ENCODE measurements around a stretch of chr13.

DNA sequence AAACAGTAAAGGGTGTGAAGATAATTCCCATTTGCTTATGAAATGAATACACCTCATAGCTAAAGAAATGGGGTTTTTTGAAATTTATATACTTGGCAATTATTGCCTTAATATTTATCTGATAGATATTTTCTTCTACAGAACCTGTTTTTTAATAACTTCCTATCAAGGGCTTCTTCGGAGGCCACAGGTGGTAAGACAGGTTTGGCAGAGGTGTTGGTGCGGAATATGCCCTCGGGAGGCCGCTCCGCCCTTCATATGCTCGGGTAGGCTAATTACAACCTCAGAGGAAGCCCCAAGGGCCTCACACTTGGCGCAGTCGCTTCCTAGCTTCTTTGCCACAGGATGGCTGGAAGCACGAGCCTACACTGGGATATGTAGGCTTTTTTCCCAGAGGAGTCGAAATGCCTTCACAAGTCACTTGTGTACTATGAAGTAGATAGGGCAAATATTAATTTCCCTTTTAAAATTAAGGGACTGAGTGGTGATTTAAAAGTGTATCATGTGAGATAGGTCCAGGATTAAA lies 68.8 kb downstream of the LMO7 start:
- PRO-cap, 7 experiments: no peak in any of the 7 experiments

- PRO-cap, 7 experiments: no peak in any of the 7 experiments
Measured at GRCh38 chr13:75715494-75715973, 79.4 kb downstream of the LMO7 start.

DNA sequence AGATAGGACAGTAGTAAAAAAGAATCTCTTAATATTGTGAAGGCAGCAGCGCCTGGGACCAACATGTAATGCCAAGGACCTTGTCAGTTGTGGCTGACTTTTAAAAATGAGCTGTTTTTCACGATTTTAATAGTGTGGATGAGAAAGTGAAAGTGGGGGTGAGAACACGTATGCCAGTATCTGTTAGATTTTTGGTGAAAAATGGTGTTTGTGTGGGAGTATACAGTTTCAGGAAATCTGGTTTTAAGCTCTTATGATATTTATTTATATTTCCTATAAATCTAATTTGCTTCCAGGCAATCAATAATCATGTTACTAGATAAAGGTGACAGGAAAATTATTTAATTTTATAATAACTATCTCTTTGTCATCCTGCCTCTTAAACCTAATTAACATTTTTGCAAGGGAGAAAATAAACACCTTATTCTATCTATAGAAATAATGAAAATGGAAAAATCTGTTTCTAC lies 125.3 kb downstream of the LMO7 start:
- PRO-cap, 7 experiments: peak in 7 of 7 experiments; most common plus-strand start position 176 of the sequence (in 4); most common minus-strand start position 91 of the sequence (in 7)

DNA sequence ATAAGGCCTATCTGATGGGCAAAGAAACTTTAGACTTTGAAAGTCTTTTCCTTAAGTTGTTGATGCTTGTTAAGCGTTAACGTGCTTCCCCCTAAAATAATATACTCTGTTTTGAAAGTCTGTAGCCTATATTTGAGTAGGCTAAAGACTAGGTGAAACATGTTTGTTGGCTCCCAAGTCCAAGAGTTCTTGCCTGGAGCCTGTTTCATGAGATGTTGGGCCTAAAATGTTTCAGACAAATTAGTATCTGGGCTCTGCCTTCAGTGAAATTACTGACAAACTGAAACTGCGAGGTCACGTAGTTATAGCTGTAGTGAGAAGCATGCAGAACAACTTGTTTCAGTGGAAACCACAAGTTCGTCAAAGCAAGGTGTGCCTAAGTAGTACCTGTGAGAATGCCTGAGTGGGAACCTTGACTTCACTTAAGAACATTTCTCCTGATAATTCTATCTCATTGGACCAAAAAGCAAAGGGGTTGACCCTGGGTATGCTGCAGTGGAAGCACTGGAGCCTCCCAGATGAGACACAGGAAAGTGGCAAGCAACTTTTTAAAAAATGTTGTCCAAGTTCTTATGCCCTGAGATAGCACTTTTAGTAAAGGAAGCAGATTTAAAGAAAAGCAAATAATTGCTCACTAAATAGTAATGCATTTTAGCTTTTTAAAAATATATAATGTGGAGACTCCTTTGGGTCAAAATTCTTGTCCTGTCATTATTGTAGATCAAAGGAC lies 126.4 kb downstream of the LMO7 start:
- PRO-cap, 7 experiments: peak in 7 of 7 experiments; most common plus-strand start position 342 of the sequence (in 7); most common minus-strand start position 282 of the sequence (in 5)

- PRO-cap, 7 experiments: no peak in any of the 7 experiments
Measured at GRCh38 chr13:75870356-75871052, 234.4 kb downstream of the LMO7 start.

DNA sequence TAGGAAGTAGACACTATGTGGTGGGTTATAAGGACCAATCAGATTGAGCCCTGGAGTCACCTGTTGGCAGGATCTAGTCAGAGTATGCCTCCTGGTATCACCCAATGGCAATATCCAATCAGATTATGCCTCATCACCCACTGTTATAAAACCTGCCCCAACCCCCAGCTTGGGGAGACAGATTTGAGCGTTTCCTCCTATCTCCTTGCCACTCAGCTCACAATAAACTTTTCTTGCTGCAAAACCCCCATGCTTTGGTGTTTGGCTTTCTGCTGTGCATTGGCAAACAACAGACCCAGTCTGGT lies 564.2 kb downstream of the LMO7 start:
- PRO-cap, 7 experiments: no peak in any of the 7 experiments

- PRO-cap, 7 experiments: no peak in any of the 7 experiments
Measured at GRCh38 chr13:76829627-76829906, 56.6 kb downstream of the KCTD12 start.

GRCh38 chr13:76874330-76874866 lies 11.8 kb downstream of the KCTD12 start:
- PRO-cap, 7 experiments: no peak in any of the 7 experiments

- PRO-cap, 7 experiments: no peak in any of the 7 experiments
Measured at GRCh38 chr13:76879434-76880332, 6.5 kb downstream of the KCTD12 start.

DNA sequence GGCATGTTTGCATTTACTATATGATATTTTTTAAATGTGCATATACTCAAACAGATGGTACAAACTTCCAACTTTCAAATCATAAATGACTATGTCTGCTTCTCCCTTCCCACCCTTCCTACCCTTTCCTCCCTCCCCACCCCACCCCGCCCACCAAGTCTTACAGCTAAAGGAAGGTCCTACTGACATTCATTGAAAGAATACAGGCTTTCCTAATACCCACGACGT lies 2.3 kb downstream of the KCTD12 start:
- PRO-cap, 7 experiments: no peak in any of the 7 experiments

DNA sequence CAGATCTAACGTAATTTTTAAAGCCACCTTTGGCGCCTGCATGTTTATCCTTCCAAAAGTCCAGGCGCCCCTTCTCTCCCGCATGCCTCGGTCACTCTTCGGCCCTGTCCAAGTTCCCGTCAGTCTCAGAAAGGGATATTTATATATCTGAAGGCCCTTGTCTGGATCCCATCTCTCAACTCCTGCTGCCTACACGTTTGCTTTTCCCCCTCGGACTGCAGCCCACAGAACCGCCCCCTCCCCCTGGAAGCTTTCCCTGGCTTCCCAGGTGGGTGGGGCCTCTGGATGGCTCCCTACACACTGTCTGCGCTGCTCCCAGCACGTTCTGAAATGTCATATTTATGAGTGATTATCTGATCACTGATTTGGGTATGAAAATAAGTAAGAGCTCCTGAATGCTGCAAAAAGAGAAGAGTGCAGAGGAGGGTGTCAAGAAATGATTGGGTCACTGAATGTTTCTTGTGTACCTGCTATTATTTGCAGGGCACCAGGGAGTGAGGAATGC lies 1.1 kb upstream of the KCTD12 start:
- PRO-cap, 7 experiments: no peak in any of the 7 experiments

DNA sequence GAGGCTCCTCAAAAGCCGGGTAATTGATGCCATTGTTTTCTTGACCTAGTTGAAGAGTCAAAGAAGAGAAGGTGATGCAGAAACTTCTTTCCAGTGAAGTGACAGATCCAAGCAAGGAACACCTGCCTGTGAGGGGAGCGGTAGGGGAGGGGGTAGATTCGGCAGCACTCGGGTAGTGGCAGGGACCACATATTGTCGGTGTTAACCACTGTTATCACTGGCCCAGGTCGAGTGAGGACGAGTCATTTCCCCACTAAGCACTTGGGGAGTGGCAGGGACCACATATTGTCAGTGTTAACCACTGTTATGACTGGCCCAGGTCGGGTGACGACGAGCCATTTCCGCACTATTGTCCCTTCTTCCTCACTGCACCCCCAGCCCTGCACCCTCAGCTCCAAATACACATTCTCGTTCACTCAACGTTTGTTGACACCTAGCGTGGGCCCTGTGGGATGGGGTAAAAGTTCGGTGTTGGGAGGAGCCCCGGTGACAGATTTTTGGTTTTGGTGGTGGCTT lies 520 bp upstream of the CLN5 start:
- PRO-cap, 7 experiments: peak in 7 of 7 experiments; most common plus-strand start position 291 of the sequence (in 5); most common minus-strand start position 217 of the sequence (in 3)

GRCh38 chr13:76998646-76999041 lies 6.8 kb downstream of the CLN5 start:
- PRO-cap, 7 experiments: peak in 1 of 7 experiments; most common minus-strand start chr13:76998913 (in 1)

GRCh38 chr13:77047915-77048465 lies 21.0 kb upstream of the FBXL3 start:
- PRO-cap, 7 experiments: no peak in any of the 7 experiments

DNA sequence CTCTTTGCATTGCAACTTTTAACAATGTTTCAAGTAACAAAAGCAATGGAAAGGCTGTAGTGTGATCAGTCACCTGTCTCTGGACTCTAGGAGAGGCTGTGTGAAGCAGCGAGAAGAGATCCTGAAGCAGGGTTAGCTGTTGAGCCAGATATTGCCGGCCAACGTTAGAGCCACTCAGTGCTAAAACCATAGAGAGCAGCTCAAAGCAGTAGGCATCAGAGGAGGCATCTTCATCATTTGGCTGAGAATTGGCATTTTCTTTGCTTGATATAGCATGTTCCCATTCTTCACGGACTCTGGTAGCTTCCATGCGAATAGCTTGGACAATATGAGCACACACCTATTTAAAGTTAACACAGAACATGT lies 41.5 kb upstream of the FBXL3 start:
- PRO-cap, 7 experiments: no peak in any of the 7 experiments

DNA sequence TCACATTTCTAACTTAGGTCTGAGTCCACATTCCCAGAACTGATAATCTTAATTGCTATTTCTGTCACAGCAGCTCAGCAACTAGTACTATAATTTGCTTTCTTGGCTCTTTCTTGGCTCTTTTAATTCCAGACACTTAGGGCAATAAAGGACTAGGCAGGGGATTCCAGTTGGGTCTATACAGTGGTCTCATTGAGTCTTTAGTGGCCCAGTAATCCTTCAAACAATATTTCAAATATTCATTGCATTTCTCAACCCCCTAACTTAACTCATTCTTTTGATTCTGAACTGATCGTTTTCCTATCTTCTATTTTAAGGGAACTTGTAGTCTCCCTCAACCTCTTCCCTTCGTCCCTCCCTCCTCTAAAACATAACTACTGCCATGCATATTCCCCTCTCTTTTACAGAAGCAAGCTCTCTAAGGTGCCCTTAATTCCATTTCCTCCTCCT lies 109.5 kb upstream of the FBXL3 start:
- PRO-cap, 7 experiments: no peak in any of the 7 experiments

DNA sequence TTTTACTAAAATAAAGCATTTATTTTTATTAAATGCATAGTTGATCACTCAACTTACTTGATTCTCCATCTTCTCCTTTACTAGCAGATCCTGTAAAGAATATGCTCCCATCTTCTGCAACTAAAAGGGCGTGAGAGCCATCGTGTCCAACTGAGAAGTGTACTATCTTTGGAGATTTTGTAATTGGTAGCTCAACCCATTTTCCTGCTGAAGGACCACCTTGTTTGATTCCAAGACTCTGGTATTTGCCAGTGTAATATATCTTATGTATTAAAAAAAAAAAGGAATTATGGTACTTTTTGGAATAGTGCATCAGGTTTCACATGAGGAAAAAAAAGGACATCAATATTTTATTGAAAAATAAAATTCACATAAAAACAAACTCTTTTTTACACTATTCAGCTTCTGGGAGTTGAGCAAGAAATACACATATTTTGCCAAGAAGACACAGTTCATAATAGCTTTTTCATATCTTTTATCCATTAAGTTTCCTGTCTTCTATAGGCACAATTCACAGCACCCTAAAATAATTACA lies 65.7 kb downstream of the MYCBP2 start:
- PRO-cap, 7 experiments: no peak in any of the 7 experiments

DNA sequence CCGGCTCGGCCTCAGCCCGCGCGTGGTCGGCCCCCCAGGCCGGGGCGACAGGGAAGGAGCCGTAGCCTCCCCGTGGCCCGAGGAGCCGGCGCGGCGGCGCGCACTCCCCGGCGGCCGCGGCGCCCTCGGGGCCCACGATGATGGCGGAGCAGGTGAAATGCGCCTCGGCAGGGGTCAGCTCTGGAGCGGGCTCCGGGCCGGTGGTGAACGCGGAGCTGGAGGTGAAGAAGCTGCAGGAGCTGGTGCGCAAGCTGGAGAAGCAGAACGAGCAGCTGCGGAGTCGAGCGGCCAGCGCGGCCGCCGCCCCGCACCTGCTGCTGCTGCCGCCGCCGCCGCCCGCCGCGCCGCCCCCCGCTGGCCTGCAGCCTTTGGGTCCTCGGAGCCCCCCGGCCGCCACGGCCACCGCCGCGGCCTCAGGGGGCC lies 301 bp downstream of the SLAIN1 start:
- PRO-cap, 7 experiments: peak in 3 of 7 experiments; most common plus-strand start position 117 of the sequence (in 3)

DNA sequence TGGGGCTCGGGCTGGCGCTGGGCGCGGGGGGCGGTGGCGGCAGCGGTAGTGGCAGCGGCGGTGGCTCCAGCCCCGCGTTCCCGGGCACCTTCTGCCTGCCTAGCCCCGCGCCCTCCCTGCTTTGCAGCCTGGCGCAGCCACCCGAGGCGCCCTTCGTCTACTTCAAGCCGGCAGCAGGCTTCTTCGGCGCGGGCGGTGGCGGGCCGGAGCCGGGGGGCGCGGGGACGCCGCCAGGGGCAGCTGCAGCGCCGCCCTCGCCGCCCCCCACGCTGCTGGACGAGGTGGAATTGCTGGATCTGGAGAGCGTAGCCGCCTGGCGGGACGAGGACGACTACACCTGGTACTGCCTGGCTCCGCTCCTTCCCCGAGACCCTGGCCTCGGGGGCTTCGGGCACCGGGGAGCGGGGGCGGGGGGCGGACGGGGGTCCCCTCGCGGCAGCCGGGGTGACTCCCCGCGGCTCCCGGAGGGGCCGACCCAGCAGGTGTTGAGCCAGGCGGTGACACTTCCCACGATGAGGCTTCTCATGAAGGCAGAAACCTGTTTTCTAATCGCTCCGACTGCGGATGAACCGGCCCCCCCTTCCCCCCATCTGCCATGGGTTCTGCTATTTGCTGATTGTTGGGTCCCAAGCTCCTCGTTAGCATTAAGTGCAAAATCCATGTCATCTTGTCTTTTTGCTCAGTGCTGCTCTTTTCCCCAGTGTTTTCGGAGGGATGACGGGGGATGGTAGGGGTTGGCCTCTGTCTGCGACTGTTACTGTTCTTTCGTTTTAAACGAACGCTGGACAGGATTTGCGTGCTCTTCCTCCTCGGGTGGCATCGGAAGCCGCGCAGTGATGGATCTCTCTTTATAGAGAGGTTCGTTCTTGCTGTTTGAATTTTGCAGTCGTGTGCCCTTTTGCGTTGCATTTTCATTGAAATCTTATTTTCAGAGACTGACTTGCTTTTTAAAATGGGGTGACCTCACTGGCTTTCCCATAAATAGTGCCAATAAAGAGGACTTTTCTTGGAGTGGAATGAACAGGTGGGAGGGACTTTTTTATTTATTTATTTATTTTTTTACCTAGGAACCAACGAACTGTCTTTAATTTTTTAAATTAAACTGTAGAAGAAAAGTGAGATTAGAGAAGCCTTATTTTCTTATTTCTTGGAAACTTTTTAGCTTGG lies 1.1 kb downstream of the SLAIN1 start:
- PRO-cap, 7 experiments: peak in 6 of 7 experiments; most common plus-strand start position 797 of the sequence (in 5); most common minus-strand start position 759 of the sequence (in 5)

- PRO-cap, 7 experiments: no peak in any of the 7 experiments
Measured at GRCh38 chr13:78102300-78102575, 183.6 kb upstream of the EDNRB start.

Measured in T-cell (primary cell).